Cytotoxic T cell (primary cell): ENCODE measurements around a stretch of chr7.

- PRO-cap, 2 experiments: no peak in any of the 2 experiments
Observed at GRCh38 chr7:3742164-3742484, 441.1 kb downstream of the SDK1 start.

- PRO-cap, 2 experiments: no peak in any of the 2 experiments
Observed at GRCh38 chr7:3948878-3949229, 647.8 kb downstream of the SDK1 start.

- PRO-cap, 2 experiments: no peak in any of the 2 experiments
Observed at GRCh38 chr7:4238755-4239074, 443.4 kb upstream of the FOXK1 start.

GRCh38 chr7:4641083-4641545 lies 41.0 kb upstream of the FOXK1 start:
- PRO-cap, 2 experiments: no peak in any of the 2 experiments

DNA sequence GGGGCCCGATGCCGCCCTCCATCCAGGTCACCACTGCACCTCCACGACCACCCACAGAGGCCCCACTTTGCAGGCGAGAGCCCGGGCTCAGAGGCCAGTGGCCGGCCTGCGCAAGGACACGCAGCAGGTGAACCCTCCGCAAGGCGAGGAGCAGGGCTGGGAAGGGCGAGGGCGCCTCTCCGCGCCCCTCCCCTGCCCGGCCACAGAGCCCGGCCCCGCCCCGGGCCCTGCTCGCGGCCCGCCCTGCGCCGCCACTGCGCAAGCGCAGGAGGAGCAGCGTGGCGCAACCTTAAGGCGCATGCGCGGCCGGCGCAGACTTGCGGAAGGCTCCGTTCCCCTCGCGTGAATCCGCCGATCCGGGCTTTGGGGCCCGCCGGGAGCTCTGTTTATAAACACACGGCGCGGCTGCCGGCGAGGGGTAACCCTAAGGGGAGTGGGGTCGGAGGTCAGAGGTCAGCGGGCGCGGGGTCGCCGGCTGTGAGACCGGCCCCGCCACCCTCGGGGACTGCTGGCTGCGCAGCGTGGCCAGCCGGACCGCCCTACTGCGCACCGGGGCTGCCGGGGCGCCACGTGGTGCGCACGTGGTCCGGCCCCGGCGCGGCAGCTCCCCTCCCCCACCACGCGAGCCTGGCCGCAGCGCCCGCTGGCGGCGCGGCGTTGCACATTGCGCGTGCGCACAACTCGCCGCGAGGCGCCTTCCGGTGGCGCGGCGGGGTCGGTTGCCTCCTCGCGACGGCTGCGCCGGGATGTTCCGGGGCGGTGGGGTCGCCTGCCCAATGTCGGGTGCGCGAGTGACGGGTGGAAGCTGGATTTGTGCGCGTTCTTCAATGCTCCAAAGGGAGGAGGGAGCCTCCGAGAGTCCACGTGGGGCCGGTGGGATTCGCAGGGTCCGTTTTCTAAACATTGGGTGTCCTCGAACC lies 40.3 kb upstream of the FOXK1 start:
- PRO-cap, 2 experiments: peak in 2 of 2 experiments; most common plus-strand start position 415 of the sequence (in 2); most common minus-strand start position 145 of the sequence (in 1)

DNA sequence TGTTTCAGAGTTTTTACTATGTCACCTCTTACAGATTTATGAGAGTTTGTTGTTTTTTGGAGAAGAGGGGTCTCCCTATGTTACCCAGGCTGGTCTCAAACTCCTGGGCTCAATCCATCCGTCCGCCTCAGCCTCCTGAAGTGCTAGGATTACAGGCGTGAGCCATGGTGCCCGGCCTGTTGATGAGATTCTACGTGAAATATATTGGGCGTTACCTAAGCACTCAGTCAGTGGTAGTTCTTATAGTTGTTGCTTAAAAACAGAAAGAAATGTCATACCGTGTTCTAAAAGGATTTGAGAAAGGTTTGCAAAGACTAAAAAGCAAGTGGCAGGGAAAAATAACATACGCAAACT lies 39.5 kb upstream of the FOXK1 start:
- PRO-cap, 2 experiments: no peak in any of the 2 experiments

- PRO-cap, 2 experiments: no peak in any of the 2 experiments
Observed at GRCh38 chr7:4689422-4690442, 7.6 kb downstream of the FOXK1 start.

DNA sequence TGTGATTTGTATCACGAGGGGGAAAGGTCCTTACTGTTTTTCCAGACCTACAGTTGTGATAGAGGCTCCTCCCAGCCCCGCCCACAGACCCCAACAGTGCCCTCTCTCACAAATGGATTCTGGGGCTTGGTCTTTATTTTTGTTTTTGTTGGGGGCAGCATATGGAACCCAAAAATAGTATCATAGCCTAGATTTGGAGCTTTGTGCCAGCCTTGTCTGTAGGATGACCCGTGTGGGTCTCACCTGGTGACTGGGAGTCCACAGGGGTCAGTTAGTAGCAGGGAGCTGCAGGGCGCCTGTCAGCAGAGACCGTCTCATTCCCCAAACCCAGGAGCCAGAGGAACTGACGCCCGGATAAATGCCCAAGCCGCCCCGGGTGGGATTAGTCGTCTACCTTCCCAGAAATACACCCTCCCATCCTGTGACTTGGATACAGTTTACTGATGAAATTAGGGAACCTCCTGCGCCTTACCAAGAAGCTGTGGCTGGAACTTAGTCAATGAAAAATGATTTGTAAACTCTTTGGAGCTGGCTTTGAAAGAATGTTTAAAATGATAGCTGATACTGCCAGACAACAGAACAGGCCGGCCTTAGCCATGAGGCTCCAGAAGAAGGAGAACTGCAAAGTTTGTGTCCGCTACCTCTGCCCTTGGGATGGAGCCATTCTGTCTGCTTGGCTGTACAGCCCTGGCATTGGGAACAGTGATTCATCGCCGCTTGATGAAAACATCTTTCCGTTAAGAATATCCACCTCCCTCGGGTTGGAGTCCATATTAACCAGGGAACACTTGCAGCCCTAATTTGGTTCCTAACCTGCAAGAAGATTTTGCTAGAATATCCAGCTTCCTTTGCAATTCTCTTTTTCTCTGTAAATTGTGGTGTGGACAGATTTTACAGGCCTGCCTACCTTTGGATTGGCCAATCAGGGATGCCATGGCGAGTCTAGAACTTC lies 12.7 kb downstream of the FOXK1 start:
- PRO-cap, 2 experiments: no peak in any of the 2 experiments

DNA sequence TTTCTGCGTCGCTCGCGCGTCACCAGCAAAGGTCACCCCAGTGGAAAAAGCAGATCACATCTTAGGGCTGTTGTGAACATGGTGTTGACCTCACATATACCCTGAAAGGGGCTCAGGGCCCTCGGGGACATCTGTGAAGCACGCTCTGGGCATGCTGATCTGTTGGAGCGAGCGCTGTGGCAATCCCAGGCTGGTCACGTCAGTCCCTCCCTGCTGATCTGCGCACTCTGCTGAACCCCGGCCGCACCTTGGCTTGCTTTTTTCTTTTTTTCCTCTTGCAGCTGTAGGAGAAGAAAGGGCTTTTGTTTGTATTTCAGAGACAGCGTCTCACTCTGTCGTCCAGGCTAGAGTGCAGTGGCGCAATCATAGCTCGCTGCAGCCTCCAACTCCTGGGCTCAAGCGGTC lies 33.3 kb upstream of the AP5Z1 start:
- PRO-cap, 2 experiments: no peak in any of the 2 experiments

DNA sequence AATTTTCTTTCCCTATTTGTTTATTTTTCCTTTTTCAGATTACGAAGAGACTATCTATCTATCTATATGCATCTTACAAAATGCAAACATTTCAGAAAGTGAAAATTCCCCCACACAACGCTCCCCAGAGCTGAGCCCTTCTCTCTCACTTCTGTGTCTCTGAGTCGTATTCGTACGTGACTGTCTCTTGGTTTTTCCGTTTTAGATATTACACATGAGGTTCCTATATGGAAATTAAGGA lies 27.4 kb upstream of the AP5Z1 start:
- PRO-cap, 2 experiments: no peak in any of the 2 experiments

DNA sequence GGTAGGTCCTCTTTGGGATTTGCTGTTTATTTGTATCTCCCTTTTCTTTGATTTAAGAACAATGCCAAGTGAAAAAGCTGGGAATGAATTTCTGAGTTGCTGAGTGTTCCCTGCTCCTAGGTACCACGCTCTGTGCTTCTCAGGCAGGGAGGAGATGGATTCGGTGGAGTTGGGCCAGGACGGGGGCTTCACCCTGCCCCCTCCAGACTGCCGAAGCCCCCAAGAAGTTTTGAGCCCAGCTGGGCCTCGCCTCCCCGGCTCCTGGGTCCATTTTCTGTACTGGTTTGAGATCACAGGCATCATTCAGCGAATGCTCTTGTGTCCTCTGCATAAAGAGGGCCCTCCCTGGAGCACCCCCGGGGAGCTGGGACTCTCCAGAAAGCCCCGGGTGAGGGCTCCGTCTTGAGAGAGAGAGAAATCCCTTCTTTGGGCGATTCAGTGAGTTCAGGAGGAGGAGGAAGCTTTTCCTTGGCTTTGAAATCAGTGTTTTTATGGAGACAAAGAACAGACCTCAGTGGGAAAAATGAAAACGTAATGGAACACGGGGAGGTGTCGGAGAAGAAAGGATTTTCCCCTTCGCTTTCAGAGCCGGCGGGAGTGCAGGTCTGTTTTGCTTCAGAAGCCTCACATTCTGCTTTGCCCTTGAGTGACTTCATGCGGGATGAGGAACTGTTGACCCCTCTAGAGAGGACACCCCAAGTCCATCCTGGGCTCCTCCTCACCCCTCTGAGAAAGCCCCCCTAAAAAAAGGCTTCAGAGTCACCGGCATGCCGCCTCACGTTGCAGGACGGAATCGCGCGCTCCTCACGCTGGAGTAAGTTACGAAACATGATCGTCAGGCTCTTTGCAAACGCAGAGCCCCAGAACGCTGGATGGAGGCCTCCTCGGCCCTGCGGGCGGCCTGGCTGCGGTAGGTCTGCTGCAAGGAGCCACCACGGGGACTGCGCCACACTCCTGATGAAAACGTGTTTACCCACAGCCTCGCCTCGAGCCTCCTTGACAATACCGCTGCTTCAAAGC lies 8.6 kb upstream of the AP5Z1 start:
- PRO-cap, 2 experiments: no peak in any of the 2 experiments

DNA sequence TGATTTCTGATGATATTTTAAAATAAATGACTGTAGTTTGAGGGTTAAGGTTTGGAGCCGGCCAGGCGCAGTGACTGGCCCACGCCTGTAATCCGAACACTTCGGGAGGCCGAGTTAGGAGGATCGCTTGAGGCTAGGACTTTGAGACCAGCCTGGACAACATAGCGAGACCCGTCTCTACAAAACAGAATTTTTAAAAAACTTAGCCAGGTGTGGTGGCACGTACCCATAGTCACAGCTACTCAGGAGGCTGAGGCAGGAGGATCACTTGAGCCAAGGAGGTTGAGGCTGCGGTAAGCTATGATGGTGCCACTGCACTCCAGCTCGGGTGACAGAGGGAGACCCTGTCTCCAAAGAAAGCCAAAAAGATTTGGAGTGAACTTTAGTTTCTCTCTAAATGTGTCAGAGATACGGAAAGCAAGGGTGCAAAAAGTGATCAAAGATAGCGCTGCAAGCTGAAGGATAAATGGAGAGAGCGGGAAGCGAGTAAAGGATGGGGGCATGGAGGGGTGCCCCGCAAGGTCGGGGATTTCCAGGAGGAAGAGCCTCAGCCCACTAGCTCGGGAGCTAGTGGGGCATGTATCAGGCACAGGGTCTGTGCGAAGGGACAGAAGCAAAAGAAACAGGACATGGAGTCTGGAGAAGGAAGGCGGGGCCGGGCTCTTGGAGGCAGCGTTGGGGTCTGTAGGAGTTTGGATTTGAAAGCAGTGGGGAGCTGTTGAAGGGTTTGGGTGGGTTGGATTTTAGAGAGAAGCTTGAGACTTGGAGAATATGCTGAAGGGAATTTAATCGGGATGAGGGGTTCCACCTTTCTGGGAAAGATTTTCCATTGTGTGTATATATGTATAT lies 2.7 kb downstream of the AP5Z1 start:
- PRO-cap, 2 experiments: no peak in any of the 2 experiments

- PRO-cap, 2 experiments: no peak in any of the 2 experiments
Observed at GRCh38 chr7:4831866-4832353, 29.9 kb downstream of the PAPOLB start.

DNA sequence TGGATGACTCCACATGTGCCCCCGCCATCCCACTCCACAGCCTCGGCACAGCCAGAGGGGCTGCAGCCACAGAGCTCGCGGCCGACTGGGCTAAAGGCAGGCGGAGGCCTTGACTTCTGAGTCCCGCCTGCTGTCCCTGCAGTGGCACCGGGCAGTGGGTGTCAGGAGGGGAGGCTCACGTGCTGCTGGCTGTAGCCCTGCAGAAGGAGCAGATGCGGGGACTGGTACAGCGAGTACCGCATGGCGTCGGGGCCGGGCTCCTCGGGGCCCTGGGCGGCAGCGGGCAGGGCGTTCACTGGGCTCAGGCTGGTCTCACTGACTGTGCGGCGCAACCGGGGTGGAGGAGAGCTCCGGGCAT lies 25.7 kb downstream of the PAPOLB start:
- PRO-cap, 2 experiments: no peak in any of the 2 experiments

DNA sequence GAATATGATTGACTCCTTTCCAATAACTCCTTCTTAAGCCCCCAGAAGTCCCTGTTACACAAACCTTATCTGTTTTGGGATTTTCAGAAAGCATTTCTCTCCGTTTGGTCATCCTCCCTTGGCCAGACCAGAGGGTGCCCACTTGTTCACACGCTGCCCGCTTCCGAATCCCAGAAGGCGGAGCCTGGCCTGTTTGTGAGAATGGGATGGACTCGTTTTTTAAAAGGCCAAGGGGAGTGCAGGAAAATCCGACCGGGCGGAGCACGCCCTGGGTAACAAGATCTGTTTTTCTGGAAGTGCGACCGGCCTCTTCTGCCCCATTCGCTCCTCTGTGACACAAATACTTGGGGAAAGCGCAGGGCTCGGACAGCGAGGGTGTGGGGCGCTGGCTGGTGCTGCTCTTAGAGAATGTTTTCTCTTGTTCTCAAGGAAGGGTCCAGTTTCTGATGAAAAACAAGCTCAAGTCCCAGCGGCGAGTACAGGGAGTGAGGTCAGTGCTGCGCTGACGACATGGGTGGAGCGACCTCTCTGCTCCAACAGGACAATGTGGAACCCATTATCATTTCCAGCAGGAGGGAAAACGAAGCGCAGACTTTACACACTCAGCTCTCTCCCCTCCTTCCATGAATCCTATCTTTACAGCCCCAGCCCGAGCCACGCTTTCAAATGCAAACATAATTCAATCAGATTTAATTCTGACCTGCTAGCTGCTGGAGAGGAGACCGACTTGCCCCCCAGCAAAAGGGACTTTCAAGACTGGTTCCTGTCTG lies 1.3 kb downstream of the RADIL start:
- PRO-cap, 2 experiments: no peak in any of the 2 experiments

GRCh38 chr7:4883902-4884228 lies 349 bp upstream of the RADIL start:
- PRO-cap, 2 experiments: no peak in any of the 2 experiments

GRCh38 chr7:5065652-5066563 lies 20.2 kb downstream of the RBAK start:
- PRO-cap, 2 experiments: no peak in any of the 2 experiments

DNA sequence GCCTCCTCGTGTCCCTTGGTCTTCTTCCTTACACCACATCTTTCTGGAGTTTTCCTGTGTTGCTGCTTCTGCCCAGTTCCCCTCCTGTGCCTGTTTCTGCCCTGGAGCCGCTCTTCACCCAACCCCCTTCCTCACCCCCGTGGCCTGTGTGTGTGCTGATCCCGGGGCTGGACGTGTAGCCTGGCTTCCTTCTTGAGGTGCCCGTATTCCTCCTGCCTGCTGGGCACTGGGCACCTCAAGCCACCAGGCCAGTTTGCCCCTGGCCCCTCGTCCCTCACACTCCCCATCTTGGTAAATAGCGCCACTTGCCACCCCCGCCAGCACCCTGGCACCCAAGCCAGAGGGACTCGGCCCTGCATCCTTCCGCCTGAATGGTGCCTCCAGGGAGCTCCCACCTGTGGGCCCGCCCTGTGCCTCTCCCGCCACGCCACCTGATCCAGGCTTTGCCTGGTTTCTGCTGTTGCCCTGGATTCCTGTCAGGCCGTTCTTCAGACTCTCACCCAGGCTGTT lies 33.5 kb downstream of the WIPI2 start:
- PRO-cap, 2 experiments: no peak in any of the 2 experiments

DNA sequence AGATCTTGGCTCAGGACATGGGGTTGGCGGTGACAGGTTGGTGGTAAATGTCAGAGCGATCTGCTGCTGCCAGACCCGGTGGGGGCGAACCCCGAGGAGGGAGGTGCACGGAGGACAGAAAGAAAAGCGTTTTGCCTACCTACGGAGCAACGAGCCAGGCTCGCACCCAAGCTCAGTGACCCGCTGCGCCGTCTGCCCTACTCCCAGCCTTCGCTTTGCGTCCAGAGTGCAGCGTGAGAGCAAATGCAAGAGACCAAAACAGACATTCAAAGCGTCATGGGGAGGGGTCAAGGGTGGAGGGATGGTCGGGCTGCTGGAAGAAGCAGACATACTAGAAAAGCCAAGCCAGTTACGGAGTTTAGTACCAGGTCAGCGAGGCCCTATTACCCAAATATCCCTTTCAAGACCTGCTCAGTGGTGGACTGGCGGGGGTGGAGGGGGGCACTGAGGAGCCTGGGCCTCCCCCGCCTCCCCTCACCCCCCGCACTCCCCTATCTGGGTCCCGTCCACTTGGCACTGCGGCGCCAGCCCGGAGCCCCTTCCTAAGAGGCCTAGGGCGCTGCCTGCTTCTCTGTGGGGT lies 66.8 kb downstream of the SLC29A4 start:
- PRO-cap, 2 experiments: no peak in any of the 2 experiments

DNA sequence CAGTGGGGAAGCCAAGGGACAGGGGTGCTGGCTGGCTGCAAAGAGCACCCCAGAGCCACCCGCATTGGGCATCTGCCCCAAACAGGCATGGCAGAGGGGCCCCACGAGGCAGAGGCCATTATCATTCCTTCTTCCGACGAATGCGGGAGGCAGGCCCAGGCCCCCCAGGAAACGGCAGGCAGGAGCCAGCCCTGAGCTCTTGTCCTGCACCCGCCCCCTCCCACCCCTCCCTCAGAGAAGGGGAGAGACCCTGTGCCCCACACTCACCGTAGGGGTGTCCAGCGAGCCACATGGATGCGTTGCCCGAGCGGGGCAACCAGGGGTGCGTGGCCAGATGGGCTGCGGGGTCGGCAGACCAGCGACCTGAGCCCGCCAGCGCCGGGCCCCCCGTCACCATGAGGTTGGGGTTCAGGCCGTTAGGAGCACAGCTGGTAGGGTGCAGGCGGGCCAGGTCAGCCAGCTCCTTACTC lies 46.5 kb downstream of the TNRC18 start:
- PRO-cap, 2 experiments: no peak in any of the 2 experiments